Psoas muscle (tissue), 2 donors: Measurements from ENCODE around the genes PXN, UNC119B and P2RX7.

GRCh38 chr12:120265076-120266235 lies at the start of gene PXN:
PXN (minus strand) TSS chr12:120265730.
- PRO-cap, 2 experiments, result peak in 2 of 2 experiments; most common minus-strand start chr12:120265730 (in 2)

DNA sequence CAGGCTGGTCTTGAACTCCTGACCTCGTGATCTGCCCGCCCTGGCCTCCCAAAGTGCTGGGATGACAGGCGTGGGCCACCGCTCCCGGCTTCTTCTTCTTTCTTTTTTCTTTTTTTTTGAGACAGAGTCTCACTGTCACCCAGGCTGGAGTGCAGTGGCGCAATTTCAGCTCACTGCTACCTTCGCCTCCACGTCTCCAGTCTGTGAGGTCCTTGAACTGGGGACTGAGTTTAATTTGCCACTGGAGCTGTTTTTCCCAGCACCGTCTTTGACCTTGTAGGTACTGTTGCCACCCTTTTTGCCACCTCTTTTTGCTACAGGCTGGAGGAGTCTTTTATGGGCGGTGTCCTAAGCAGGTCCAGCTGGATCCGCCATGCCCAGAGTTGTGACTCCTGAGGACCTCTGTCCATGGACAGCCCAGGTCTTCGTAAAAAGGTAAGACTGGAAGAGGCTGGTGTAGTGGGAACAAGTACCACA lies 11.6 kb upstream of the SIRT4 start:
- PRO-cap, 2 experiments, result no peak in any of the 2 experiments

DNA sequence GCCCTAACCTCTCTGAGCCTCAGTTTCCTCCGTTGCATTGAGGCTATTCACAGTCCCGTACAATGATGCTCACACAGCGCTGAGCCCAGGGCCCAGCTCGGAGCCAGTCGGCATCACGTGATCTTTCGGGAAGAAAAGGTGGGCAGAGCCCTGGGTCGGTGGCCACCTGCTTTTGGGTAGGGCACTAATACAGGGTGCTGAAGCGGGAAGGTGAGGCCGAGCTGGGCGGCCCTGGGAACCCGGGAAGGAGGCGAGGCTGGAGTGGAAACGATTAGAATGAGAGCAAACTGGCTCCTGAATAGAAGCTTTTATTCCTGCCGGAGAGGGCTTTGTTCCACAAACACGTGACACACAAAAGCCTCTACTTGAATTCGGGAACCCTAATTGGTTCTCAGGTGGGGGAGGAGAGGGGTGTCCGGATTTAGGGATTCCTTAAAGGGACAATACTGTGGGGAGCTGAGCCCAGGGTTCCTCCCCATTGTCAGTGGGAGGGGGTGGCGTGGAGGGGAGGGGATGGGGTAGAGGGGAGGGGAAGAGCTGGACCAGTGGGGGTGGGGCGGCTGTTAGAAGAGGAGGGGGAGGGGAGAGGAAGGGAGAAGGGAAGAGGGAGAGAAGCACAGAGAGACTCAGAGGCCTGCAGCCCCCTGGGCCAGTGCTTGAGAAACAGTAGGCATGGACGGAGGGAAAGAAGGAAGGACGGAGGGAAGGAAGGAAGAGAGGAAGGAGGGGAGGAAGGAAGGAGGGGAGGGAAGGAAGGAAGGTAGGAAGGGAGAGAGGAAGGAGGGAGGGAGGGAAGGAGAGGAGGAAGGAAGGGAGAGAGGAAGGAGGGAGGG lies 20.2 kb upstream of the MSI1 start:
- PRO-cap, 2 experiments, result no peak in any of the 2 experiments

DNA sequence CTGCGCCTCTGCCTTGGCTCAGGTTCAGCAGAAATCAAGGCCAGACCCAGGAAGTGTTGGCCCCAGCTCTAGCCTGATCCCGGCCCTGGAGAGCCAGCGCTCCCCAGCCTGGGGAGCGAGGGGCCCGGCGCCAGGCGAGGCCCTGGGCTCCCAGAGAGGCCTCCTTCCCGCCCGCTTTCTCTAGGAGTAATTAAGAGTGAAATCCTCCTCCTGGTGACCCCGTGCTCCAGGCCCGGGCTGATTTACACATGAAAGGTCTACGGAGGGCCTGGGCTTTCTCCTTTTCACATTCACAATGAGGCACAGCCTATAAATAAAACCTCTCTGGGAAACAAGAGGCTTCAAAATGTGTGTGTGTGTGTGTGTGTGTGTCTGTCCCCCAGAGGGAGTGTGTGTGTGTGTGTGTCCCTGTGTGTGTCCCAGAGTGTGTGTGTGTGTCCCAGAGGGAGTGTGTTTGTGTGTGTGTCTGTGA lies 23.9 kb upstream of the COX6A1 start:
- PRO-cap, 2 experiments, result no peak in any of the 2 experiments

- PRO-cap, 2 experiments, result no peak in any of the 2 experiments
These were observed 8.8 kb downstream of the GATC start for GRCh38 chr12:120454865-120455628.

- PRO-cap, 2 experiments, result no peak in any of the 2 experiments
These were observed 20.4 kb downstream of the RNF10 start for GRCh38 chr12:120554235-120555187.

- PRO-cap, 2 experiments, result no peak in any of the 2 experiments
These were observed 17.9 kb downstream of the POP5 start for GRCh38 chr12:120563211-120563745.

GRCh38 chr12:120565306-120565745 lies 15.9 kb downstream of the POP5 start:
- PRO-cap, 2 experiments, result no peak in any of the 2 experiments

DNA sequence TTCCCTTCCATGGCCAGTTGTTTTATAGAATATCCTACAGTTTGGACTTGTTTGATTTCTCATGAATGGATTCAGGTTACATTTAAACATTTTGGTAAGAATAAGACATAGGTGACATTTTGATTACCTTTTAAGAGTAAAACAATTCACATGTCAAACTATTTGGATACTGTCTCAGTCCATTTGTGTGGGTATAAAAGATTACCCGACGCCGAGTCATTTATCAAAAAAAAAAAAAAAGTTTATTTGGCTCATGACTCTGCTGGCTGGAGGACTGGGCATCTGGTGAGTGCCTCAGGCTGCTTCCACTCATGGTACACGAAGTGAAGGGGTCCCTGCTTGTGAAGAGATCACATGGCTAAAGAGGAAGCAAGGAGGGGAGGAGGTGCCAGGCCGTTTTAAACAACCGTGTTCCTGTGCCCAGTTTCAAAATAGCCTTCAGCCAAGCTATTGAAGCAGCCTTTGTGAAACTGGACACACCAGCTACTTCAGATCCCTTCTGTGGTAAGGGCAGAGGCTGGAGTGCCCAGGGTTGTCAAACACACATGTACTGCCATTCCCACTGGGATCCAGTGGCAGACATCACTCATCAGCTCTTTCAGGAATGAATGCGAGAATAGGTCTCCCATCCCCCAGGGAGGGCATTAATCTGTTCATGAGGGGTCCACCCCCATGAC lies 7.7 kb downstream of the POP5 start:
- PRO-cap, 2 experiments, result no peak in any of the 2 experiments

DNA sequence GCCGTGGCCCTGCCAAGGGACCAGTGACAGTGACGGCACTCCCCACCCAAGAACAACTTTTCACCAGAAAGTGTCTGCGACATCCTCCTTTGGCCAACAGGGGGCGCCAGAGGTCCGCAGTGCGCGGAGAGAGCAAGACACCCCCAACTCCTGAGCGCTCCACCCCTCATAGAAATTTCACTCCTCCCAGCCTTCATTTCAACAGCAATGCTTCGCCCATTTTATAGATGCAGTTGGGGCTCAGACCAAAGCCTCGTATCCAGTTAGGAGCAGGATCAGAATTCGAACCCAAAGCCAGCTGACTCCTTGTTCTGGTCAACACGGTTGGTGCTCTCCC lies 2.2 kb upstream of the POP5 start:
- PRO-cap, 2 experiments, result no peak in any of the 2 experiments

- PRO-cap, 2 experiments, result no peak in any of the 2 experiments
These were observed 14.2 kb downstream of the CABP1 start for GRCh38 chr12:120654622-120655061.

GRCh38 chr12:120688655-120689313 lies 1.8 kb downstream of the MLEC start:
- PRO-cap, 2 experiments, result no peak in any of the 2 experiments

DNA sequence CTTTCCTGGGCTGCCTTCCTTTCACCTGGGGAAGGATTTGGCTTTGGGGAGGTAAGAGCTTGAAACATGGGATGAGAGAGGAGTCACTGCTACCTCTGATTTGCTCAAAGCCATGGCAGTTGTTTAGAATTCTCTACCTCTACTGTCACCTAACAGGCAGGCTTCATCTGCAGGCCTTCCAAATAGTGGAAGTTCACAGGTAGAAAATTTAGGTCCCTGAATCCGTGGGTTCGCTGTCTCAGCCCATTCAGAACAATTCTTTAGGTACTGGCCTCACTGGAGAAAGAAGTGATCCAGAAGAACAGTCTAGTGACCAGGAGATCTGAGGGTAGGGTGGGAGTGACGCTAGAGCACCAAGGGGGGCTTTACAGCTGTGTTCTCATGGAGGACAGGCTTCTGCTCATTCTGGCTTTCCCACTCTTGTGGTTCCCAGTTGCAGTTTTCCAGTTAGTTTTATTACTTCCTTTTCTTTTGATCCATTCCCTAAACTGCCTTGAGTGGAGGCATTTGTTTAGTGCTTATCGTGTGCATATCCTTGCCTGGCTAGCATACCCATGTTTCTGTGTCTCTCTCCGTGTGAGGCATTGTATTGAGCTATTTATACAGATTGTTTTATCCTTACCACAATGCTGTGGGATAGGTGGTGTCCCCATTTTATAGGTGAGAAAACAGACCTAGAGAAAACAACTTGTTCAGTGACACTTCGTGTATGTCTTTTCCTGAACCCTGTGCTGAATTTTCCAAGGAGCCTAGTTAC lies 3.9 kb downstream of the MLEC start:
- PRO-cap, 2 experiments, result no peak in any of the 2 experiments

GRCh38 chr12:120705437-120706062 lies 4.7 kb upstream of the UNC119B start:
- PRO-cap, 2 experiments, result no peak in any of the 2 experiments

DNA sequence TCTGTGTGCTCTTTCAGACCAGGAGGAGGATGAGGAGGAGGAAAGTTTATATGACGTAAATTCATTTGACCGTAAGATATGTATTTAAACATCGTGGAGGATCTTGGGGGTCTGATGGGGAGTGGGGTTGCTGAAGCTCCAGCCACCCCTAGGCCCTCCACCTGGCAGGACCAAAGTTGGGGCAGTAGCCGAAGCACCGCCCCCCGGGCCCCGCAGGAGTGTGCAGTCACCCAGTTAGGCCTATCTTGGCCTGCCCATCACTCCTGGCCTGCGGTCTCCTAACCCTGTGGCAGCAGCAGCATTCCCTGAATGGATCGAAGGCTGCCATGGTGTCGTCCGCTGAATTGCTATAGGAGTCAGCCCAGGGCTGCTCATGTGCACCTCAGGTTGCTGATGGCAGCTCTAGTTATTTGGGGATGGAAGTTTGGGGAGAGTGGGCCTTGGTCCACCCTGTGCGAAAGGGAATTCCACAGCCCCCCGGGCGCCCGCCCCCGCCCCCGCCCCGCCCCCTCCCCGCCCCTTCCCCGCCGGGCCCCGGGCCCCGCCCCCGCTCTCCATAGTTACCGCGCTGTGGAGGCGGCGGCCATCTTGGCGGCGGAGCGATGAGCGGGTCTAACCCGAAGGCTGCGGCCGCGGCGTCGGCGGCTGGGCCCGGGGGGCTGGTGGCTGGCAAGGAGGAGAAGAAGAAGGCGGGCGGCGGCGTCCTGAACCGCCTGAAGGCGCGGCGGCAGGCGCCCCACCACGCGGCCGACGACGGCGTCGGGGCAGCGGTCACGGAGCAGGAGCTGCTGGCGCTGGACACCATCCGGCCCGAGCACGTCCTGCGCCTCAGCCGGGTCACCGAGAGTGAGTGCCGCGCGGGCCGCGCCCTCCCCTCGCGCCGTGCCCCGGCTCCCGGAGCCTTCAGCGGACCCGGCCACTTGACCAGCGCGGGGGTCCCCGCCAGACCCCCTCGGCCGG lies at the start of gene UNC119B:
UNC119B (plus strand) TSS at position 586 of the 960 bp plus-strand sequence.
- PRO-cap, 2 experiments, result peak in 2 of 2 experiments; most common plus-strand start position 586 of the sequence (in 2)

- PRO-cap, 2 experiments, result no peak in any of the 2 experiments
These were observed 56.3 kb downstream of the SPPL3 start for GRCh38 chr12:120847736-120848402.

DNA sequence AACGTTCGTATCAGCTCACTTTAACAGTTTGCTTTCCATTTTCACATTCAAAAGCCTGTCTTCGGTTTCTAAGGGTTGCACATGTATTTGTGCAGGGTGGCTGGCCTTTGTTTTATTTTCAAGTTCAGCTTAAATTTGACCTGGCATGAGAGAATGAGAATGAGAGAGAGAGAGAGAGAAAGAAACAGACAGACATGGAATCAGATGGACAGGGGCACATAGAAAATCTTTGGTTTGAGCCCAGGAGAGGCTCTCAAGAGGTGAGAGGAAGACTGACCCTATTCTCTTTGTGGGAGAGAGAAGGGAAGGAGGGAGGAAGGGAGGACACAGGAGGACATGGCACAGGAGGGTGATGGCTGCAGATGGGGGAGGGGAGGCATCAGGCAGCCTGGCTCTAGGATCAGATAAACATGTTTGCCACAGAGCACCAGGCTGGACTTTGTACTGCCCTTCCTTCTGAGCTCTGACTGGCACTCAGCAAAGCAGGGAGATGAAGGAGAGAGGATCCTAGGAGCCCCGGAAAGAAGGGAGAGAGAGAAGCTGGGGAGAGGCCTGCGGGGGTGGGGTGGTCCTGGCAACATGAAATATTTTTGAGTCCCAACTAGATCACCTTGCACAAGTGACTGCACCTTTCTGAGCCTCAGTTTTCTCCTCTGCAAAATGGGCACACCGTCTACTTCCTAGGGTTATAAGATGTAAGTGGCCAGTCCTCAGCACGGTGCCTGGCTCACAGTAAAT lies 6.0 kb downstream of the HNF1A start:
- PRO-cap, 2 experiments, result no peak in any of the 2 experiments

DNA sequence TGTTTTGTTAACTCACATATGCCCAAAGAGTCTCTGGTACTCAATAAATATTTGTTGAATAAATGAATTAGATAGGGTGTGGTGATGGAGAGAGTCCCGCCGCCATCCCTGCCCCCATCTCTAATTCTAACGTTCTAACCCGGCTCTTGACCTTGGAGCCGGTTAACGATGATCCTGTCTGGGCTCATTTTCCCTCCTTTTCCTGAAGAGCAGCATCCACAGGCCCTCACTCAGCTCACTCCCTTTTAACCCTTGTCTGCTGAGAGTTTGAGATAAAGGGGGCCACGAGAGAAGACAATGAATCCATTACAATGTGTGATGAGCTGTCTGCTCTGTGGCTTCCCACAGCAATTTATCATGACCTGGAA lies 18.8 kb upstream of the P2RX7 start:
- PRO-cap, 2 experiments, result no peak in any of the 2 experiments

- PRO-cap, 2 experiments, result no peak in any of the 2 experiments
These were observed 661 bp upstream of the P2RX7 start for GRCh38 chr12:121131917-121132513.

GRCh38 chr12:121132514-121133682 lies at the start of gene P2RX7:
P2RX7 (plus strand) TSS chr12:121132876.
- PRO-cap, 2 experiments, result no peak in any of the 2 experiments